Cardiac atrium fibroblast (primary cell): ENCODE measurements around a stretch of chr17.

DNA sequence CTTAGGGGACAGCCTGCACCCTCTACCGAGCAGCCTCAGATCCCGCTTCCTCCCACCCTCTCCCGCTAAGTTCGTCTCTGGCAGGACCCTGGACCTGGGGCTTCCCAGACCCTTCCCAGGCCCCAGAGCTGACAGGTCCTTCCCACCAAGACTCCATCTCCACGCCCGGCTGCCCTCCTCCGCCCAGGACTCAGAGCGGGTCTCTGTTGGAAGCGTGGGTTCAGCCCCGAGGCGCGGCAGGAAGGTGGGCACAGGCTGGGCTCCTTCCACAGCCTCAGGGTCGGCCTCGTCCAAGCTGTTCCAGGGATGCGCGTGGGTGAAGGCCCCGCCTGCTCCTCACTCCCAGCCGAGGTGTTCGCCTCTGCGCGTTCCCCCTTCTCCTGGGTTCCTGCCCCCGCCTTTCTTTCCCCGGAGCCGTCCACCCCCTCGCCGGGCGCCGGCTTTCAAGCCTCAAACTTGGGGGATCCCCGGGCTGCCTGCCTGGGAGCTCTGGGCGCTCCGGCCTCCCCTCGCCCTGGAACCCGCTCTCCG, 1.1 kb downstream of the RAB40B start:
- RAMPAGE, long total RNA: no peak

DNA sequence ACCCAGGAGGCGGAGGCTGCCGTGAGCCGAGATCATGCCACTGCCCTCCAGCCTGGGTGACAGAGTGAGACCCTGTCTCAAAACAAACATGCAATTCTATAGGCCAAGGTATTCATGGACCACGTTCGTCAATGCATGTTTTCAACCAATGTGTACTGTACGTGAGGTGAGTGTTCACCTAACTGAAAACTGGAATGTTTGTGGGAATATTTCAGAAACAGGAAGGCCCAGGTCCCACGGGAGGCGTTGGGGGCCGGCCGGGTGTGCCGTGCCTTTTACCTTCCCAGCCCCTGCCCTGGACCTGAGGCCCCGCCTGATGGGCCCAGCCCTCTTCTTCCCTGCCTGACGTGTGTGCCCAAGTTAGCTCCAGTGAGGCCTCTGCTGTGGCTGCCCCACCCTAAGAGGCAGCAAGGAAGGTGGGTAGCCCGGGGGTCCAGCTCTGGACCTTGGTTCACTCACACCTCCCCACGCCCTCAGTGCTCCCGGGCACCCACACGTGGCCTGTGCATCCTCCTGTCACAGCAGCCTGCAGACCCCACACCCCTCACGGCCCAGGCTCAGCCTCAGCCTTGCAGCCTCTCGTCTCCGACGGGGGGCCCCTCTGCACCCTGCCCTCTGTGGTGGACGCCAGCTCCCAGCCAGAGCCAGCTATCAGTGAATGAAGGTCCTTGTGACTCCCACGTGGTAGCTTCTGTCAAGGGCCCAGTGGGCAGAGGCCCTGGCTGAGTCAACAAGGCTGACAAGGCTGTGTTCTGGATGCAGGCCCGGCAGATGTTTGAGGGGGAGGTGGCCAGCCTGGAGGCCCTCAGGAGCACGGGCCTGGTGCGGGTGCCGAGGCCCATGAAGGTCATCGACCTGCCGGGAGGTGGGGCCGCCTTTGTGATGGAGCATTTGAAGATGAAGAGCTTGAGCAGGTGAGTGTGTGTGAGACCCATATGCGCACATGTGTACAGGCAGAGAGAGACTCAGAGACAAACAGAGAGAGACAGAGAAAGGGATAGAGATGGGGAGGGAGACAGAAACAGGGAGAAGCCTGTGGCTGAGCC, 2.6 kb downstream of the FN3K start:
- RAMPAGE, long total RNA: no peak

GRCh38 chr17:82858185-82859057, 18.6 kb upstream of the ZNF750 start:
- RAMPAGE, long total RNA: no peak

DNA sequence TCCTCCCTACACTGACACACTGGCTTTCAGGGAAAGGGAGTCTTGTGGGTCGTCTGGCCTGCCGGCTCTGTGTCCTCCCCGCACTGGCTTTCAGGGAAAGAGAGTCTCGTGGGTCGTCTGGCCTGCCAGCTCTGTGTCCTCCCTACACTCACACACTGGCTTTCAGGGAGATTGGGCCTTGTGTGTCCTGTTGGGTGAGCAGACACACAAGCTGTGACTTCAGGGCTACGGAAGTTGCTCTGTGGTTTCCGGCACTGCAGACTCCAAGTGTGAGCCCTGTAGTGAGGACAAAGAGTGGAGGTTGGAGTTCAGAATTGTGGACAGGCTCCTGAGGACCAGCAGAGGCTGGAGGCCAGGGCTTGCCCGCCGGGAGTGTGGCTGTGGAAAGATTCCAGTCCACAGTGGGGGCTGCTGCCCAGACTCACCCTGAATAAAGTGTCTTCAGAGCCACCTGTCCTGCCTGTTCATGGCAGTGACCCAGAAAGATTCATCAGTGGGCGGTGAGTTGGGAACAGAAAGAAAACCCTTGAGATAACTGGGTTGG, 19.6 kb upstream of the ZNF750 start:
- RAMPAGE, long total RNA: no peak

DNA sequence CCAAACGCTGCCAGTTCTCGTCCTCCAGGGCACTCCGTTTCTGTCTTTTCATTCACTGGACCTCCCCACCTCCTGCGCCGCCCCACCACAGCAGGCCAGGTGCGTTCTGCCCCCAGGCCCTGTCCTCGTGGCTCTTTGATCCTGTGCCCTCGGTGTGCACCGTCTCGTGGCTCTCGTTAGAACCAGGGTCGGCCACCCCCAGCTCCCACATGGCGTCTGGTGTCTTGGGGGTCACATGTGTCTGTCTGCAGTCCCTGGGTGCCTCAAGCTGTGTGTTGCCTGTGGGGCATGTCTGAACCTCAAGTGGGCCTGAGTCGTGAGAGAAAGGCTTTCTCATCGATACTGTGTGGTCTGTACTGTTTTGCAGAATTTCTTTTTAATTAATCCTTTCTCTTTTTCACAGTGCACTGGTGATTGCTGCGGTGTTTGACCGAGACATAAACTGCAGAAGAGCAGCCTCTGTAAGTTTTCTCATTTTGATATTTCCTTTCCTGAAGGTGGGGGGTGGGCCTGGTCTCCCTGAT, 44.0 kb upstream of the ZNF750 start:
- RAMPAGE, long total RNA: no peak

DNA sequence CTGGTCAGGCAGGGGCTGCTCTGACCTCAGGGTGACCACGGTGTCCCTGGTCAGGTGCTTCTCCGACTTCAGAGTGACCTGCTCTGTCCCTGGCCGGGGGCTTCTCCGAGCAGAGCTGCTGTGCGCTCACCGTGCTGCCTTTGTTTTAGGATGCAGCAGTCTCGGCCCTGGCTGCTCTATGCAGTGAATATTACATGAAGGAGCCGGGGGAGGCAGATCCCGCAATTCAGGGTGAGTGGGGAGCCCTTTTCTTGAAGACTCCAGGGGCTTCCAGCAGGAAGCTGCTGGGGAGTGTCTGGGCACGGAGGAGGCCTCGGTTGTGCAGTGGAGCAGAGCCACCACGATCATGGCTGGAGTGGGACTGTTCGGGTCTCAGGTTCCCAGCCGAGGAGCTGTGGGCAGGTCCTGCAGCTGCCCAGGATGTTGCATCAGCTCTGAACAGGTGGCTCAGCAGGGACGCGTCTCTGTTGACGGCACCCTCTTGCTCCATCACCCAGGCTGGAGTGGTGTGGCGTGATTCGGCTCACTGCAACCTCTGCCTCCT, 83.8 kb upstream of the ZNF750 start:
- RAMPAGE, long total RNA: no peak

DNA sequence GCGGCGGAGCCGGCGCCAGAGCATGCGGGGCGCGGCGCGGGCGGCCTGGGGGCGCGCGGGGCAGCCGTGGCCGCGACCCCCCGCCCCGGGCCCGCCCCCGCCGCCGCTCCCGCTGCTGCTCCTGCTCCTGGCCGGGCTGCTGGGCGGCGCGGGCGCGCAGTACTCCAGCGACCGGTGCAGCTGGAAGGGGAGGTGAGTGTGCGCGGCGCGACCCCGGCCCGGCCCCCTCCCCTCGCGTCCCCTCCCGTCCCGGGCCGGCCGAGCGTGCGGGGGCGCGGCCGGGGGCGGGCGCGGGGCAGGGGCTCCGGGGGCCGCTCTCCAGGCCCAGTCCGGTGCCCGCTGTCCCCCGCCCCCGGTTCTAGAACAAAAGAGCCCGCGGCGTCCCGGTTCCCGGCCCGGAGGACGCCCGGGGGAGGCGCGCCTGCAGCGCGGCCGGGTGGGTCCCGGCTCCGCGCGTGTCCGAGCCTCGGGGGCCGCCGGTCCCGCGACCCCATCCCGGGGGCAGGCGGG, 440 bp downstream of the METRNL start:
- RAMPAGE, long total RNA: no peak

GRCh38 chr17:83081678-83082380, 2.4 kb downstream of the METRNL start:
- RAMPAGE, long total RNA: no peak

GRCh38 chr17:83086492-83087432, 7.4 kb downstream of the METRNL start:
- RAMPAGE, long total RNA: no peak